Measurements from ENCODE around the genes HUWE1, PHF8, USP51, FOXR2 and ZXDA.

DNA sequence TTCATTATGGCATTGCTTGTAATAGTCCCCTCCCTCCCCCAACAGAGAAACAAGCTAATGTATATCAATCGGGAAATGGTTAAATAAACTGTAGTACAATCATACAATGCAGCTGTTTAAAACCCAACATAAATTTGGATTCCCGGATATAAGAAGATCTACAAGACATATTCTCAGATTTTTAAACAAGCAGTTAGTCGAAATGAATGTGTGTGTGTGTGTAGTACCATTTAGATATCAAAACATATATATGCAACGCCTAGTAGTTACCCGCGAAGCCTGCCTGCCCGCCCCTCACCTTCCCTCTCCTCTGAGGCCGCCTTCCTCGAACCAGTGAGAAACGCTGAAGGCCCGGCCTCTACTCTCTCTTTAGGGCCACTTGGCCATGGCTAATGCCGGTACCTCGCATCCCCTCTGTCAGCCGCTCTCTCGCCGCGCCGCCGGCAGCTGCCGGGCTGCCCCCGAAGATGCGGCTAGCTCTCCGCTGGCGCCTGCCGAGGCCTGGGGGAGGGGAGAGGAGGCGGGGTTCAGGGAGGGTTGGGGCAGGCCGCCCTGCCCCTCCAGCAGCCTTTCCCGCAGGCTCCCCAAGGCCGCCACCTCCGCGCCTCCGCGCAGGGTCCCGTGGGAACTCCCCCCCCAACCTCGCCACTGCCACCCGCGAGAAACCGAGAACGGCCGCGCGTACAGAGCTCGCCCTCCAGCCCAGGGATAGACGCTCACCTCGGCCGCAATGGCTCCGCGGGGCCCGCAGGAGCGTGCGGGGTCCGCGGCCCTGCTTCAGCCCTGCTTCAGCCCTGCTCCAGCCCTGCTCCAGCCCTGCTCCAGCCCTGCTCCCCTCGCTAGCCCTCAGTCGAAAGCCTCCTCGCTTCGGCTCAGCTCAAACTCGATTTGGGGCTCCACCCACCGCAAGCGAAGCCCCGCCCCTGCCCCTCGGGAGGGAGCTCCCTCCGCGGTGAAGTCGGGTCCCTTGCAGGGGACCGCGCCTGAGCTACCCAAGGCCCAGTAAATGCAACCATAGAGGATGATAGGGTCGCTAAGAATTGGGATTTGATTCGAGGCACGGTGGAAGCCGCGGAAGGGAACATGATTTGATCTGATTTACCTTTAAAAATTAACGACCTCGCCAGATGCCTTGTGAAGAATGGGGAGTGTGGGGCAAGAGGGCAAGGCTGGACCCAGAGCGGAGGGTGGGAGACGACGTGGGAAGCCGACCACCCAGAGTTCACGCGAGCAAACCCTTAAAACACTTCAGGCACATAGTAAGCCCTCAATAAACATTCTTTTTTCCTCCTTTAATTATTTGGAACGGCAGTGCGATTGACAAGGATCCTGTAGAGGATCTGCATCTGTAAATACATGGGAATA is at the start of gene HUWE1:
Gene HUWE1, minus strand, starts transcription at position 852 of the 1,365 bp plus-strand sequence.
- PRO-cap, result bidirectional peak, plus-strand start at position 648 of the sequence, minus-strand start at position 469 of the sequence; bidirectional peak, plus-strand start at position 933 of the sequence, minus-strand start at position 852 of the sequence

DNA sequence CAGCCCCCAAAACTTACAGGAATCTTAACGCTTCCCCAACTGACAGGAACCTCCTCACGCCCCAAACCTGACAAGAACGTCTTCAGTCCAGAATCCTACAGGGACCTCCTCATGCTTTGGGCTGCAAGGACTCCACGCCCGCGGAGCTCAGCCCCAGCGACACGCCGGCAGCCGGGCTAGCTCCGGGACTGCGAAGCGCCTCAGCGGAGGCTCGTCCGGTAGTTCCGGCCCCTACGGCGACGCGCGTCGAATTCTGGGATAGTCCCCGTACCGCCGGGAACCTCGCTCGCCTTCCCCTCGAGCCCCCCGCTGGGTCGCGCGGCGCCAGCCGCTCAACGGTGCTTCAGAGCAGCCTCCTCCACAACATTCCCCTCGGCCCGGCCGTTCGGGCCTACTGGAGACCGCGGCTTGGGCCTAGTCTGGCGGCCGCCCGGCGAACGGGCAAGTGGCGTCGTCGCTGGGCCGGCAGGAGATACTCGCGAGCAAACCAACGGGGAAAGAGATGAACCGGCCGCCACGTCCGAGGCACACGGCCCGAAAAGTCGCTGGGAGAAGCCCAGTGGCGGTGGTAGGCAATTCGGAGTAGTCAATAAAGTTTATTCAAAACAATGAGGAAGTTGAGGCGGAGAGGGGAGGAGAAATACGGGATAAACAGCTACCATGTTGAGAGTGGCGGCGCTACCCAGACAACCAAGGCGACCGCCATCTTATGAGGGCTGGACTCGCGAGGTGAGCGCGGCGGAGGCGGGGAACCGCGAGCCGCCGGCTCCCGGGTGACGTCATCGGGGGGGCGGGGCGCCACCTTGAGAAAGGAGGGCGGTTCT is at the start of gene PHF8:
Gene PHF8, minus strand, starts transcription at position 729 of the 824 bp plus-strand sequence.
- PRO-cap, result bidirectional peak, plus-strand start outside the sequence, minus-strand start at position 591 of the sequence

DNA sequence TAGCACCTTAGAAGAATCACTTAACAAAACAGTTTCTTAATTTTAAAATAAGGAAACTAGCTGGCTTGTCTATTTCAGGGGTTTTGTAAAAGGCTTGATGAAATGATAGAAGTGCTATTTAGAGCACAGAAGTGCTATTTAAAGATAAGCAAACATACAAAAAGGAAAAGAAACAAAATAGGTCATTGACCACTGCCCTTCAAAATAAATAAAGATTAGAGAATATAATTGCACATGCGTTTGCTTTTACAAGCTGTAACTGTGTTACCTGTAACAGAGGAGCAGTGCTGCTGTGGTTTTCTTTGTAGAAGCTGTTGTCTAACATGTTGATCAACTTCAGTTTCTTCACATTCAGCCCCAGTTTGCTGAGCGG is 111.2 kb upstream of the FAM120C start:
- PRO-cap, result no peak

DNA sequence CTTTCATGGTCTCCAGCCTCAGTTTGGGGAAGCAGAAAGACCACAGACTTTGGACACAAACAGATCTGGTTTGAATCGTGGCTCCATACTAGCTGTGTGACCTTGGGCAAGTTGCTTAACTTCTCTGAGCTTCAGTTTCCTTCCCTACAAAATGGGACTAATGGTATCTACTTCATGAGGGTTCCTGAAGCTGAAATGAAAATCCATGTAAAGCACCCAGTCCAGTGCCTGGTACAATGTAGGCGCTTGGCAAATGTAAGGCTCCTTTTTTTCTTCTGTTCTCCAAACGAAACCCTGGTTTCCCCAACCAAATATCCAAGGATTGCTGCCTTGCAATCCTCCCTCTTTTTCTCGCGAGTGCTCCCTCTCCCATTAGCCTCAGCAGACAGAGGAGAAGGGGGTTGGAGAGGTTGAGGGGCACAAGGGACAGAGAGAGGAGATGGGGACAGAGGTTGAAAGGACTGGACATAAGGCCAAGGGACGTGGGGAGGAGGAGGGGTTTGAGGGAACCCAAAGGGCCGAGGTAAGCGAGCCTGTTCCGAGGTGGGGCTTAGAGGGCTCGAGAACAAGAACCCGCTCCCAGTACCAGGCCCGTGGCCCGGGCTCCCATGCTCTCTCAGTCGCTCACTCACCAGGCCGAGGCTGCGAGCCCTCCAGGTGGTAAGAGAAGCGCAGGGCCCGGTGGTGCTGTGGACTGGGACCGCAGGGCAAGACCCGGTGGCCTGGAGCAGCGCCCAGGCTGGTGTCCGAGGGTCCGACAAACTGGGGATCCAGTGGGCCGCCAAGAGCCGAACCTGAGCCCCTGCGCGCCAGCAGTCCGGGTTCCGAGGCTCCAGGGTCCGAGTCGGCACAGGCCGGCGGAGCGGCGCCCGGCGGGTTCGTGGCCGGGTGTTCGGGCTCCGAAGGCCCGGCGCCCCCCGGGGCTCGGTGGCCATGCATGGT is 1.3 kb downstream of the FGD1 start:
- PRO-cap, result no peak

GRCh38 chrX:54496421-54496788 is 371 bp upstream of the FGD1 start:
- PRO-cap, result no peak

DNA sequence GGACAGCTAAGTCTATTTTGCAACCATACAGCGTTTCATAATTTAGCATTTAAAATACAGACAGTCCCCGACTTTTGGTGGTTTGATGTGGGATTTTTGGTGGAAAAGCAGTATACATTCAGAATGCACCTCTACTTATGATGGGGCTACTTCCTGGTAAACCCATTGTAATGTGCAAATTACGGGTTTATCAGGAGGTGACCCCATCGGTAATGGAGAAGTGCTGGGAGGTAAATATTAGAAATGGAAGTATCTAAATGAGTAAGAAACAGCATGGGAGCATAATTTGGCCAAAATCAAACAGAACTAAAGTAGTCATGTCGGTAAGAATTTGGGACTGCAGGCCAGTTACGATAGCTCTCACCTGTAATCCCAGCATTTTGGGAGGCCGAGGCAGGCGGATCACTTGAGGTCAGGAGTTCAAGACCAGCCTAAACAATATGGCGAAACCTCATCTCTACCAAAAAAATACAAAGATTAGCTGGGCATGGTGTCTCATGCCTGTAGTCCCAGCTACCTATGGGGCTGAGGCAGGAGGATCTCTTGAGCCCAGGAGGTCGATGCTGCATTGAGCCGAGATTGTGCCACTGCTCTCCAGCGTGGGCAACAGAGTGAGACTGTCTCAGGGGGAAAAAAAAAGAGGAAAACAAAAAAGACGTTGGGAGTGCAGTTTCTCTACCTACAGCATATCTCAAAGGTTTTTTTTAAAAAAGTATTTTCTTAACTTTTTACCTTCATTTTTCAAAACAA is 33.3 kb downstream of the GNL3L start:
- PRO-cap, result no peak

DNA sequence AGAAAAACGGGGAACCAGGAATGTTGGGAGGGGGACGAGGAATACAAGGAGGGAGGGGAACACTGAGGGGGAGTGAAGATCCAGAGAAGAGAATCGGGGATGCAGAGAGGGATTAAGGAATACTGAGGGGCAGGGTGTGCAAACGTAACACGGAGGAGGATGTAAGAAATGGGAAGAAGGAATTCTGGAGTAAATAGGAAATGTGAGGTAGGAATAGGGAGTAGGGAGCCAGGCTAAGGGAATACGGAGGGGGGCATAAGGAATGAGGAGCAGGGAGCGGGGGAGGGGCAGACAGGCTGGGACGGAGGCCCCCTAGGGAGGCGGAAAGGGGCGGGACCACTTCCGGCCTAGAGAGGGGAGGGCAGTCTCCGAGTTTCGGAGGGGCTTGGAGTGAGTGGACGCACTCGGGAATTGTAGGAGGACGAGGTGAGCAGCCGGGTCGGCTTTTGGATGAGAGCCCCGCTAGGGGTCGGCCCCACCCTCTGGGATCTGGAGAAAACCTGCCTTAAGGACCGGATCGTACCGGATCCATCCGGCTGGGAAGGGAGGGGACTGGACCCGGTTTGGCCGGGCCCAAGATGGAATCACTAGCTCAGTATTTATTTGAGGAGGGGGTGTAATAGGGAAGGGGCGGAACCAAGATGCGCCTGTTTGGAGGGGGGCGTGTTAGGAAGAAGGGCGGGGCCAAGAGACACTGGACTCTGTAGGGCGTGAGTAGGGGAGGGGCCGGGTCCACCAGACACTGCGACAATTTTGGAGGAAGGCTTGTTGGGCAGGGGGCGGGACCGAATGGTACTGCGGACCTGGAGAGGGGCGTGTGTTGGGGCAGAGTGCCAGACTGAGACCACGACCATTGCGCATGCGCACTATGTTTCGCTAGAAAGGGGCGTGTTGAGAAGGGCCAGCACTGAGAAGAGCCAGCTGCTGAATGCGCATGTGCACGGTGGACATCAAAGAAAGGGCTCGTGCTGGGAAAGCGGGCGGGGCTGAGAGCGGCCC is 762 bp downstream of the MAGED2 start:
- PRO-cap, result bidirectional peak, plus-strand start at position 371 of the sequence, minus-strand start at position 257 of the sequence; bidirectional peak, plus-strand start outside the sequence, minus-strand start at position 870 of the sequence

DNA sequence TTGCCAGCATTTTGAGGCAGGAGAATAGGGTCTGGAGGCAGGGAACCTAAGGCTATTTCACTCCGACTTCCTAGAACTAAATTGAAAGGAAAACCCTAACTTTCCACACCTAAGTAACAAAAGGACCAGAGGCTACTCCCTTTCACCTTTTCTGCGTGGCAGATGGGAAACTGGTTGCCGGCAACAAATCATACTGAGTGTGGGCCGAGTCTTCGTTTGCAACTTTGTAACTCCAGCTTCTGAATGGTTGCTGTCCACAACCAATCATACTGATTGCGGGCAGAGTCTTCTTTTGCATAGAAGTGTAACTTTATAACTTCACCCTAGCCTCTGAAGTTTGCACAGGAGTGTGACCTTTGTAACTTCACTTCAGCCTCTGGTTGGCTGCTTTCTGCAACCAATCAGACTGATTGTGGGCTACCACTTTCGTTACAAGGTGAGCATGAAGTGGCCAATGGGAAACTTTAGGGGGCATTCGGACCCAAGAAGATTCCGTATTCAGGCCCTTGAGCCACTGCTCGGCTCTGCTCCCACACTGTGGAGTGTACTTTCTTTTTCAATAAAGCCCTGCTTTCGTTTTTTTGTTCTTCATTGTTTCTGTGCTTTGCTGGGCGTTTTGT is 9.2 kb upstream of the PAGE5 start:
- PRO-cap, result no peak

GRCh38 chrX:55489670-55490352 is at the start of gene USP51:
Gene USP51, minus strand, starts transcription at chrX:55489848.
- PRO-cap, result unidirectional peak, minus-strand start at chrX:55489768; unidirectional peak, minus-strand start at chrX:55489848

DNA sequence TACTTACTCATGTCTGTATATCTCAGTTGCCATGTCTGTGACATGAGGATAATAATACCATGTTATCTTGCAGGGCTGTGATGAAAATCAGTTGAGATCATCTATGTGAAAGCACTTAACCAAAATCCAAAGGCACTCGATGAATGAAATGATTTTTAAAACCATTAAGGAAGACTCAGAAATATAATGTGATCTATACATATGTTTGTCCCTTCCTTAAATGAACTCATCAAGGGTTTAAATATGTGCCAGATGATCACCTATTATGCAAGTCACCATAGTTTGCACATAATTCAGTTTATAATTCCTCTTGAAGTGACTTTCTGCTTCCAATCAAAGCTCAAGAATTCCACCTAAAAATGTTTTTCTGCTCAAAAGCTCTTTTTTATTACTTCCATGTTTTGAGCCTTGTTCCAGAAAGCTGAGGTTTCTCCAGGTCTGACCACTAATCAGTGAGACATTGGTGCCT is at the start of gene FOXR2:
Gene FOXR2, plus strand, starts transcription at position 305 of the 469 bp plus-strand sequence.
- PRO-cap, result no peak

- PRO-cap, result no peak
Measured at GRCh38 chrX:55960237-55960752, 242.7 kb downstream of the RRAGB start.

DNA sequence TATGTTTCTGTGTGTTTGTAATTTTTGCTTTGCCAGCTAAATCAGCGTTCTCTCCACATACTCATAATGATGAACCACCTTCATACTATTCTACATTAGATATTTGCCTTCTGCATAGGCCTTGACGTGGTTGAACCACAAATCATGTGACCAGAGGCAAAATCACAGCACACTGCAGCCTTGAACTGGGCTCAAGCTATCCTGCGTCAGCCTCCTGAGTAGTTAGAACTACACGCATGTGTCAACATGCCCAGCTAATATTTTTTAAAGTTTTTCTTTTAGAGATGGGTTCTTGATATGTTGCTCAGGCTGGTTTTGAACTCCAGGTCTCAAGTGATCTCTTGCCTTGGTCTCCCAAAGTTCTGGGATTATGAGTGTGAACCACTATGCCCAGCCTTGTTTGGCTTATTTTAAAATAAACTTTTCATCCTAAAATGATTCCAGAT is 9.6 kb downstream of the UBQLN2 start:
- PRO-cap, result no peak

- PRO-cap, result no peak
Measured at GRCh38 chrX:56765257-56766038, 36.4 kb downstream of the NBDY start.

DNA sequence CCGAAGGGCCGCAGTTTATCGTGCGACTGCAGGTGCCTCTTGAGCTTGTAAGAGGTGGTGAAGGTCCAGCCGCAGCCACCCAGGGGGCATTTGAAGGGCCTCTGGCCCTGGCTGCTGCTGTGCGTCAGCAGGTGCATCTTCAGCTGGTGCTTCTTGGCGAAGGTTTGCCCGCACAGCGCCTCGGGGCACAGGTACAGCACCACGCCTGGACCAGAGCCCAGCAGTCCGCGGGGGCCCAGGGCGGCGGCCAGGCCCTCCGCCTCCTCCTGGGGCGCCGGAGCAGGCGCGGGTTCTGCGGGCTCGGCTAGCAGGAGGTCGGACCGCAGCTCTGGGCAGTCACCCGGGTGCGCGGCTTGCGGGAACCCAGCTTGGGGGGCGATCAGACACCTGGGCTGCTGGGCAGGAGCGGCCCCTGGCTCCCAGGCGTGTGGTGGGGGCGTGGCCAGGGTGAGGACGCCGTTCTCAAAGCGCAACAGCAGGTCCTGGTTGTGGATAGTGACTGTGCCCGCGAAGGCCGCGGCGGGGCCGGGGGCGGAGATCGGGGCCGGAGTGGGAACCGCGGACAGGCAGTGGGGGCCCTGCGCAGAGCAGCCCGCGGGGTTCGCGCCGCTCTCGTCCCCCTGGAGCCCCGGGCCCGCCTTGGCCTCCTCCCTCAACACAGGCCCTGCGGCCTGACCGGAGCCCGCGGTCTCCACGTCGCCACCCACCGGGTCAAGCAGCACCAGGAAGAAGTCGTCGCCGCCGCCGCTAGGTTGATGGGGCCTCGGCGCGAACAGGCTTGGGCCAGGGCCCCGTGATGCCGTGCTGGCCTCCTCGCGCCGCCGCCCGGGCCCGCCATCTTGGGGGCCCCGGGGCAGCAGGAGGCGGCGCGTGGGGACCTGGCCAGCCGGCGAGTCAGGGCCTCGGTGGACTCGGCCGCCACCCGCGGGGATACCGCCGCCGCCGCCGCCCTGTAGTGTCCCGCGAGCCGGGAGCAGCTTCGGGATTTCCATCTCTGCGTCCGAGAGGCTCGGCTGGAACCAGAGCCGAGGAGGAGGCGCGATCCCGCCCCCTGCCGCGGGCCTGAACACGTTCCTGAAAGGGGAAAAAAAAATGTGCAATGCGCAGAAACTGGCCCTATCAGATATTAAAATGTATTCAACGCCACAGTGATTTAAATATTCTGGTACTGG is at the start of gene ZXDA:
Gene ZXDA, minus strand, starts transcription at position 1,030 of the 1,172 bp plus-strand sequence.
- PRO-cap, result unidirectional peak, plus-strand start at position 223 of the sequence

GRCh38 chrX:63555655-63556299 is 204.6 kb upstream of the SPIN4 start:
- PRO-cap, result no peak

DNA sequence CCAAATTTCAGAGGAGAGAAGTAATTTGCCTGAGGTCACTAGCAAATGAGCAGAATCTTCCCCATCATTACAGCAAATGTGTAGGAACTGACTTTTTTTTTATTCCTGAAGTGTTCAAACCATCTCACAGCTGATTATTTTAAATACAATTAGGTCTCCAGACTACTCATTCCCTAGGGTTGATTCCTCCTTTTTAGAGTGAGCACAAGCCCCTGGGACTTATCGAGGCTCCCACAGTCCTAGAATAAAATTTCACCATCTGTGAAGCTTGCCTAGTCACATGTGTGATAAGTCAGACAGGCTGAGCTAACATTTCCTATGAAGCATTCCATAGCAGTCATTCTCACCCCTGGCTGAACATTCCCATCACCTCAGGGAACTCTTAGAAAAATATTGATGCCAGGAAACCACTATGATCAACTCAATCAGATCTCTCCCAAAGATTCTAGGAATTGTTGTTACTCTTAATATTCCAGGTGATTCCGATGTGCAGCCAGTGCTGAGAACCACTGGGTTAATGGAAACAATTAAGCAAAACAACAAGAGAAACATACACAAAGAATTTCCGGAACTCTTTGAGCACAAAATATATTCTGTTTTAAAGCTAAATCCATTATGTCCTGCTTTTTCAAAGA is 37.7 kb downstream of the ARHGEF9 start:
- PRO-cap, result no peak

DNA sequence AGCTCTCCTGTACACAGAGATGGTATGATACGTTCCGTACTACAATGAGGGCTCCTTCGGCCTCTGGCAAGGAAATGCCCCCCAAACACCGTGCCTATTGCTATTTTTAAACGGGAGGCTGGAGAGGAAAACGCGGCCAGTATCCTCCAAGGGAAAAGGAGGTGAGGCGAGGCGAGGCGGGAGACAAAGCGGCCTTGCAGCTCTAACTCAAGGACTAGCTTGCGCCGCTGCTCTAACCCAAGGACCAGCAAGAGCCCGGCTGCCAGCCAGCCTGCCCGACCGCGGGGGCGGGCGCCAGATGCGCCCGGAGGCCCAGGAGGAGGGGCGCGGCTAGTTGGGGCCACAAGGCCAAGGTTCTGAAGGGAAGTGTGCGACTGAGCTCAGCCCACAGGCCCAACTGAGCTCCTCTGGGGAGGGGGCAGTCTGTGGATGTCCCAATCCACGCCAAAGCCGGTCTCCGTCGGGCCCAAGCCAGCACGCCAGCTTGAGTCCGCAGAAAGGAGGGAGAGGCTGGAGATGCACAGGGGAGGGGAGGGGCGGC is 861 bp downstream of the AMER1 start:
- PRO-cap, result no peak

GRCh38 chrX:64206515-64207057 is 1.1 kb upstream of the AMER1 start:
- PRO-cap, result no peak

- PRO-cap, result no peak
Measured at GRCh38 chrX:64928615-64929097, 47.6 kb downstream of the ZC4H2 start.

DNA sequence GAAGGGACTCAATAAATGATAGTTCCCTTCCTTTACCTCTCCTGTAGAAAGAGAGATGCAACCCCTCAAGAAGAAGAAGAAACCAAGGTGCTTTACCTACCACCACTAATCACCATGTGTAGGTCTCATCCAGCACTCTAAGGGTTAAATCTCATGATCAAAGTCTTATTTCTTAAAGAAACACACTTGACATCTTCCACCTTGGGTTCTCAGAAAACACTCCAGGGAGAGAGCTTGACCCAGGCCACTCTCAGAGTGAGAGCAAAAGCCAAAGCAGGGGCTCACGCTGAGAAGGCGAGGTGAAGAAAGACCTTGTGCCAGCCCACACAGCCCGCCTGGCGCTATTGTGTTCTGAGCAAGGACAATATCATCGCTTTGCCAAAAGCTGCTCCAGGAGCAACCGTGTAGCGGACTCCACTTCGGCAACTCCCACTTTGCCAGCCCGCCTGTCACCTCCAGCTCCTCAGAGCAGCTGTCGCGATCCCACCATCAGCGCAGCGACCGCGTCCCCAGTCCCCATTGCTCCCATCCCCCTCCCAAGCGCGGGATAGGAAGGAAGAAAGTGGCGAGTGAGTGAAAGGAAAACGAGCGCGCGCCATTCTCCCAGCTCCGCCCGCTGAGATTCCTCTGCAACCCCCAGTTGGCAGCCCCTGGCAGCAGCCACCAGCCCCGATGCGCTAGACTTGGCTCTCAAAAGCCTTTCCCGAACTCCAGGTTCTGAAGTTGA is 856 bp downstream of the ZC4H2 start:
- PRO-cap, result no peak

All from cardiac septum (tissue), 1 donor.